ENCODE data around the genes MORF4L1 and TMED3.

GRCh38 chr15:78539596-78540170, 561 bp upstream of the PSMA4 start:
- PRO-cap = no peak
- RAMPAGE, long total RNA, 5 experiments = no peak in any of the 5 experiments
- RRBS = no CpG with 5 or more reads among the region's 17 CpGs

- PRO-cap = no peak
- RAMPAGE, long total RNA, 5 experiments = no peak in any of the 5 experiments
- RRBS = no CpG with 5 or more reads among the region's 4 CpGs
Measured at GRCh38 chr15:78541182-78541479, 887 bp downstream of the PSMA4 start.

DNA sequence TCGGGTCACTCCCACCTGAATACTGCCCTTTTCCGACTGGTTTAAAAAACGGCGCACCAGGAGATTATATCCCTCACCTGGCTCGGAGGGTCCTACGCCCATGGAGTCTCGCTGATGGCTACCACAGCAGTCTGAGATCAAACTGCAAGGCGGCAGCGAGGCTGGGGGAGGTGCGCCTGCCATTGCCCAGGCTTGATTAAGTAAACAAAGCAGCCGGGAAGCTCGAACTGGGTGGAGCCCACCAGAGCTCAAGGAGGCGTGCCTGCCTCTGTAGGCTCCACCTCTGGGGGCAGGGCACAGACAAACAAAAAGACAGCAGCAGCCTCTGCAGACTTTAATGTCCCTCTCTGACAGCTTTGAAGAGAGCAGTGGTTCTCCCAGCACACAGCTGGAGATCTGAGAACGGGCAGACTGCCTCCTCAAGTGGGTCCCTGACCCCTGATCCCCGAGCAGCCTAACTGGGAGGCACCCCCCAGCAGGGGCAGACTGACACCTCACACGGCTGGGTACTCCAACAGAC, 79.2 kb upstream of the CHRNB4 start:
- PRO-cap = no peak
- RAMPAGE, long total RNA, 5 experiments = no peak in any of the 5 experiments
- RRBS = no CpG with 5 or more reads among the region's 16 CpGs

DNA sequence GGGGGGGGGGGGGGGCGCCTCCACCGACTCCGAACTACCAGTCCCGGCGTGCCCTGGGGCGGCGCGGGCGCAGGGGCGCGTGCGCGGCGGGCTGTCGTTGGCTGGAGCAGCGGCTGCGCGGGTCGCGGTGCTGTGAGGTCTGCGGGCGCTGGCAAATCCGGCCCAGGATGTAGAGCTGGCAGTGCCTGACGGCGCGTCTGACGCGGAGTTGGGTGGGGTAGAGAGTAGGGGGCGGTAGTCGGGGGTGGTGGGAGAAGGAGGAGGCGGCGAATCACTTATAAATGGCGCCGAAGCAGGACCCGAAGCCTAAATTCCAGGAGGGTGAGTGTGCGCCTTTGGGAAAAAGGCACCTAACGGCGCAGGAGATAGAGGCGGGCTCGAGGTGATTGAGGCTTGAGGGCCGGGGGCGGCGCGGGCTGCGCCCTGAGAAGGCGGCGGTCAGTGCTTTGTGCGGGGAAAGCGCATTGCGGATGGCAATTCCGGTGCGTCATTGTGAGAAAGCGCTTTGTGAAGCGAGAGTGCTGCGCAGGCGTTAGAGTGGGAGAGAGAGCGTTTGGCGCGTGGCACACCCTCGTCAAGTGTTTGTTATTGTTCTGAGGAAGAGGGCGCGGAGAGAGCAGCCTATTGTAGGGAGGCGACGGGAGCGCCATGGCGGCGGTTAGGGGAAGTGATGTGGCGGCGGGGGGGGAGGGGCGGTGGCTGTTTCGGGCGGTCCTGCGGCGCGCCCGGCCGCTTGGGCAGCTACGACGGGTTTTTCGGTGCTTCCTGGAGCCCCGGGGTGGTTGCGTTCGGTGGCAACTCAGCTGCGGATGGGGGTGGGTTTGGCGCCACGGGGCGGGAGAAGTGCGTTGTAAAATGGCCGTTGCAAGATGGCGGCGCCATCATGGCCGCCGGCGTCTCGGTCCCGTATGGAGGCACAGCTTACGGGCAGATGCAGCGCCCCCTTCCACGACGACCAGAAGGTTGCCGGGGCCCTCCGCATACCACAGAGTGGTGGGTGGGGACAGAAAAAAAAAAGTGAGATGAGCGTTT, at the start of gene MORF4L1:
MORF4L1 (plus strand) TSS at position 154 of the 1,032 bp plus-strand sequence.
- PRO-cap = bidirectional peak, plus-strand start at position 80 of the sequence, minus-strand start at position 141 of the sequence; bidirectional peak, plus-strand start at position 588 of the sequence, minus-strand start at position 492 of the sequence; bidirectional peak, plus-strand start at position 890 of the sequence, minus-strand start at position 756 of the sequence; bidirectional peak, plus-strand start at position 958 of the sequence, minus-strand start at position 957 of the sequence
- RAMPAGE, long total RNA, 5 experiments = start-site peak on the plus strand in 5 of 5 experiments, centred at positions 232 to 264 of the sequence, 55 to 3,739 reads per replicate
- RRBS = 1% methylated on average over 48 of the region's 103 CpGs

DNA sequence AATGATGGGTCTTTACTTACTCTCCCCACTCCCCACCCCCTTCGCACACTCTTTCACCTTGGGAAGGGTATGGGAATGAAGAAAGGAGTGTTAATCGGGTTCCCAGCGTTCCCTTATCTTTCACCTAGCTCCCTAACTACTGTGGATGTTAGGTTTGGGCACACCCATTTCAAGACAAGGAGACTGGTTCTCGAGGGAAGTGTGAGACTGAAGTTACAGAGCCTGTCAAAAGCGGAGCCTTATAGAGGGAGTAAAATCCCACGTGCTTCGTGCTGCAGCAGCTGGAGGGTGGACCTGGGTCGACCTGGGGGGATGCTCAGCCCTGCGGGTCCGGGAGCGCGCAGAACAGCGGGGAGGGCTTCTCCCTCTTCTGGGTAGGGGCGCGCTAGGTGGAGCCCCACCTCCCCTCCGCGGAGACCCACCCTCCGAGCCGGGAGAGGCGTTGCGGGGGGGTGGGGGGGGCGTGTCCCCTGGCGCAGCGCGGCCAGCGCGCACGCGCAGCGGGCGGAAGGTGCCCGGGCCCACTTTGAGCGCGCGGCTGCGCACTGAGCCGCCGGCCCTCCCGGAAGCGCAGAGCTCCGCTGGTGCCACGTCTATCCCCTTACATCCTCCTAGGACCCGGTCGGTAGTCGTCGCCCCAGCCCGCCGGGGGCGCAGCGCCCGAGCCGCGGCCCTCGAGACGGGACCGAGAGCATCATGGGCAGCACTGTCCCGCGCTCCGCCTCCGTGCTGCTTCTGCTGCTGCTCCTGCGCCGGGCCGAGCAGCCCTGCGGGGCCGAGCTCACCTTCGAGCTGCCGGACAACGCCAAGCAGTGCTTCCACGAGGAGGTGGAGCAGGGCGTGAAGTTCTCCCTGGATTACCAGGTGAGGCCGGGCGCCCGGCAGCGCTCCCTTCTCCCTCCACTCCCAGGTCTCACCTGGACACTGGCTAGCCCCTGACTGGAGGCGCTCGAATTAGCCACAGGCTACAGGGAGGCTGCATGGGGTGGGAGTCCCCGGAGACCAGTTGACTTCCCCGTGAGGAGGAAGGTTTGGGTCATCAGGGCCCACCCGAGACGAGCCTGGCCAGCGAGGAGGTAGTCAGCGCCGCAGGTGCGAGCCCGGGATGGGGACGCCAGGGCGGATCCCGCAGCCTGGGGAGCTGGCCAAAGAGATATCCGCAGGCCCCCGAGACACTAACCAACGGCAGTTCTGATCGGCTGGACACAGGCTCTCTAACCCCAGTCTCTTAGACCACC, at the start of gene TMED3:
TMED3 (plus strand) TSS at position 559 of the 1,238 bp plus-strand sequence.
- PRO-cap = unidirectional peak, plus-strand start at position 573 of the sequence
- RAMPAGE, long total RNA, 5 experiments = start-site peak on the plus strand in 4 of 5 experiments, centred at positions 584 to 677 of the sequence, 23 to 310 reads per replicate
- RRBS = 2% methylated on average over 56 of the region's 92 CpGs

DNA sequence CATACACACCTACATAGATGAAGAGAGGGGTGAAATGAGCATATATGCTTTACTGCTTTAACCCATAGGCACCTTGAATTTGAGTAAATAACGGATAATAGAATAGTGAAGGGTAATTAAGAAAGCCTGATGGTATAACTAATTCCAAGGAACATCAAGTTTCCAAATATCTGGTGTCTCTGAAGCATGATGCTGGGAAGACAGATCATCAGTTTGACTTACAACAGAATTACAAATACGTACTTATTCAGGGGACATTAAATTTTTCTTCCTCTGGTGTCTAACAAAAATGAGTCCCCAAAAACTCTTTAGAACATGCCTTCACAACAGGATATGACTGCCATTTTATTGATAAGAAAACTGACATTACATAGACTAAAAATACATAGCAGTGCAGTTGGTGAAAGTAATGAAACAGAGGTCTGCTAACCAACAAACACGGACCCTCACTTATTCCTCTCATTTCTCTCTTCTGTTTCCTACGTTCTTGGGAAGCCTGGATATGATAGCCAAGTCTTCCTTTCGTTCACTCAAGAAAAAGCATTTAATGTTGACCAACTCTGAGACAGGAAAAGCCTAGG, 1.0 kb downstream of the MTHFS start:
- PRO-cap = no peak
- RAMPAGE, long total RNA, 5 experiments = no peak in any of the 5 experiments
- RRBS = no CpG with 5 or more reads among the region's 5 CpGs

GRCh38 chr15:79918809-79920202, 22.5 kb upstream of the MTHFS start:
- PRO-cap = no peak
- RAMPAGE, long total RNA, 5 experiments = start-site peak on the minus strand in 1 of 5 experiments, at chr15:79919265-79919660 at its widest, 8 reads per replicate
- RRBS = 88% methylated on average over 3 of the region's 39 CpGs

DNA sequence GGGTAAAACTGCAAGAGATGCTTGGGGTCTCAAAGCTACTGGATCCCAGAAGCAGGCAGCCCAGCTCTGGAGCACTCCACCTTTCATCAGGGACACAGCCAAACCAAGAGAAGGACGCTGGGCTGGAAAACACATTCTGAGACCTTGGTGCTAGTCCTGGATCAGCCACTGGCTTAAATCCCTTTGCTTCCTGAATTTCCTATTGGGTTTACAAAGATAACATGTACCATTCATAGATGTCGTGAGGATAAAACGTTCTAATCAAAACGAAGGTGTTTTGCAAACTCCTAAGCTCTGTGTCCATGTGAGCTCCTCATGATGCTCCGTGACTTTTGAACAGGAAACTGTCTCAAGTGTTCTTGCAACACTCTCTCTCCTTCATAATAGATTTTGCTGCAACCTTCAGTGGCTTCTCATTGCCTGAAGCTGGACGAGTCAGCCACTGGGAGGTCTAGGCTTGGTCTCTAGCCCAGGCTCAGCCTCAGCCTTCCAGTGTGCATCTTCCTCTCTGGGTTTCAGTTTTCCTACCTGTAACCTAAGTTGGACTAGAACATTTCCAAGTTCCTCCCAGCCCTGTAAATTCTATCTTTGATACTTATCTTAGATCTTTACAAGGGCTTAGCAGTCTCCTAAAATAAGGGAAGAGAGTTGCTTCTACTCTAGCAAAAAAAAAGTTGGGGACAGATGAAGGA, 18.6 kb upstream of the BCL2A1 start:
- PRO-cap = unidirectional peak, plus-strand start at position 416 of the sequence
- RAMPAGE, long total RNA, 5 experiments = no peak in any of the 5 experiments
- RRBS = no CpG with 5 or more reads among the region's 6 CpGs

- PRO-cap = no peak
- RAMPAGE, long total RNA, 5 experiments = no peak in any of the 5 experiments
Measured at GRCh38 chr15:80082553-80082894, 23.0 kb downstream of the ZFAND6 start.

DNA sequence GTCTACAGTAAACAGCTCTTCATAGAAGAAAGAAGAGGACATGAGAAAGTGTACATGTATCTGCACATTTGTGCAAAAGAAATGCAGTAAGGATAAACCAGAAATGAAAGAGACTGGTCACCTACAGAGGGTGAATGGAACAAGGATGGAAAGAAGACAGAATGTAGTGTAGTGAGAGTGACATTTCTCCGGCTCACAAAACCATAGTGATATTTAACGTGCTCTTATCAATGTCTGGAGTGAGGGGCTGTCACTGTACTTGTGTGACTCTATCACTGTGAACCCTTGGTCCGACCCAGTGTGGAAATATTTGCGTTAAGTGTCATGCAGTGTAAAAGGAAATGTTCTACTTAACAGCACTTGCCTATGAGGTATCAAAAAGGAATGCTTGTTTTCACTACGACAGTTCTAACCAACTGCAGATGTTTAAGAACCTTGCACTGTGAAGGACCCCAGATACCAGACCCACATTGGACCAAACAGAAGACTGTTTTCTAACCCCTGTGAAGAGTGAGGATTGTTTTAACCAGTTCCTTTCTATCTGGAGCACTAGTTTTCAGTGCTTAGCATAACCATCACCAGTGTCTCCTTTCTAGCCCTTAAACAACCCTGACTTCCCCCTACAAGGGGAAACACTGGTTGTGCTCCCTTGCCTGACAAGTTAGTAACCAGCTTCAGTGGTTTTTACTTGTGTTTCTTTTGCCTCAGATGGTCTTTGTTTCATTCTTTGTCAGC, 144.8 kb upstream of the ABHD17C start:
- PRO-cap = no peak
- RAMPAGE, long total RNA, 5 experiments = no peak in any of the 5 experiments
- RRBS = no CpG with 5 or more reads among the region's 5 CpGs

DNA sequence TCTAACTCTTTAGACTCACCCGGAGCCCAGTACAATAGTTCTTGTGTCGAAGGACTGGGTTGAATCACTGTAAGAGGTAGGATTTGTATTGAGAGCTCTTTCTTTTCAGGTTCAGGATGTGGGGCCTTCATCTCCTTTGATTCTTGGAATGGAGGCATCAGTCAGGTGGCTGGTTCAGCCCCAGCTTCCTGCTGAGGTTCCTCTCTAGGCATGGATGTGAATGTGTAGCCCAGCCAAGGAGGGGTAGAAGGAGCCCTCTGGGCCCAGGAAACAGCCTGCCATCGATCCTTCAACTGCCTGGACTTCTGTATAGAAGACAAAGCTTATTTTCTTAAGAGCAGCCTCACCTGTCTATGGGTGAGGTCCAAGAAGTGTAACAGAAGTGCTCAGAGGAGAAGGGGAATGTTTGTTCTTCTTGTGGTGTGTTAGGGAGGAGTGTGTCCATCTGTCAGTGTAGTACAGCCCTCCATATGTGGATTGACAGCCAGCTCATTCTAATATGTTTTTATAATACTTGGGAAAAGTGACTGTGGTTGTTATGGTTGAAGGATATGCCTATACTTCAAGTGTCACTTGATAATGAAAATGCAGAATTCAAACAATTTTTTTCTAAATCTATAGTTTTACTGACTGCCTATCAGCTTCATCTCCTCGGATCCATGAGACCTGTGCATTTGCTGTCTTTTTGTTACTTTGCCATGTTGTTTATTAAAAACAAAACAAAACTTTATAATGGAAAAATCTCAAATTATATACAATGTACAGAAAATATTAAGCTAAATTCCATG, 17.3 kb downstream of the ABHD17C start:
- PRO-cap = no peak
- RAMPAGE, long total RNA, 5 experiments = no peak in any of the 5 experiments
- RRBS = no CpG with 5 or more reads among the region's 4 CpGs

DNA sequence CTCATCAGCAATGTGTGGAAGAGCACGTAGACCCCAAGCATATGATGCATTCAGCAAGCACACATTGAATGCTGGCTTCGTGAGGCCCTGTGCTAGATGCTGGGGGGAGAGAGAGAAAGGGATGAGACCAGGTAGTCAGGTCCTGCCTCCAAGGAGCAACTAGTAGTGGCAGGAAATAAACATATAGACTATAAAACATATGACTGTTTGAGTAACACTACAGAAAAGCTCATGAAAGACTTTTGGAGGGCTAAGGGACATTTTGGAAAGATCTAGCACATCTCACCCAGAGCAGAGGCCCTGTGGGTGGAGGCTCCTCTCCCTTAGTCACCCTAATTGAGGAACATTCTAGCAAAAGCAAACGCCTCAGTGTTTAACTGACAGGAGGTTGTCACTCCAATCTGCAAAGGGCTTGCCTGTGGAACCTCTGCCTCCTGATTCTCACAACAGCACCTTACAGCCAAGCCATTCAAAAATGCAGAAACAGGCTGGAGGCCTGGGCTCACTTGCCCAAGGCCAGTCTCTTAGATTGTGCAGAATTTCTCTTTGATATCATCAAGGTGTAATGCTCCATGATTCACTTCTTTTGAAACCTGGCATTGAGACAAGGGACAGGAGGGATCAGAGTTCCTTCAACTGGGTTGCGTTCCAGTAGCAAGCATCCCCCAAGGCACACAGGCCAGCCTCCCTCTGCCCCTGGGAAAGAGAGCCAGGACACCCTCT, 26.1 kb downstream of the STARD5 start:
- PRO-cap = bidirectional peak, plus-strand start at position 406 of the sequence, minus-strand start at position 334 of the sequence
- RAMPAGE, long total RNA, 5 experiments = no peak in any of the 5 experiments
- RRBS = no CpG with 5 or more reads among the region's 4 CpGs

- PRO-cap = no peak
- RAMPAGE, long total RNA, 5 experiments = no peak in any of the 5 experiments
- RRBS = no CpG with 5 or more reads among the region's 3 CpGs
Measured at GRCh38 chr15:81299231-81299467, 24.8 kb downstream of the STARD5 start.

DNA sequence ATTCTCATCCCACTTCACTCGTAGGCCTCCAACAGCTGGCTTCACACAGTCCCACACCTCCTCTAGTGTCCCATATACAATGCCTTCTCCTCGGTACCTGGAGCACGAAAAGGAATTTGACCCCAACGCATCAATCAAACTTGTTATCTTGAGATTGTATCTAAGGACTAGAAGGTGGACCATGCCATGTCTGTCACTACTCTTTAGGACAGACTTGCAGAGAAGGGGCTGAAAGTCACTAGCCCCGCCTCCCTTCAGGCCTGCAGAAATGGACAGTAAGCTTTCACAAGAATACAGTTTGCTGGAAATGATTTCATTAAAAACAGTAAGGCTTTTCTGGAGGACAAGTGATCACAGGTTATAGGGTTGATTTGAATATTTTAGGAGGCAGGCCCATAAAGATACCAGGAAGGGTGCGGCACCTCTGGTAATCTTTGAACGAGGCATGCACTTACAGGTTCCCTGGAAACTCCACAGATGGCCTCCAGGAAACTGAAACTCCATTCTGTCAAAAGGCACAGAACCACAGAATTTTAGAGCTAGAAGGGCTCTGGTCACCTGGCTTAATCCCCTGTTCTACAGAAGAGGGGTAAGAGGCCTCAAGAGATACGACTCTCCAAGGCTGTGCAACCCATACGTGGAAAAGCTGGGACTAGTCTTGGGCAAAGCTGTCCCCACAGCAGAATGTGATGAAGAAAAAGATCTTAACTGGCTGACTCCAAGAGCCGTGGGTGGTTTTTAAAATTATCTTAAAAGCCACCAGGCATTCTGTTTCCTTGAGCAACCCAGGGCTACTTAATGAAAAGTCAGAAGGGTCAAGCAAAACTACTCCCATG, 1.3 kb downstream of the STARD5 start:
- PRO-cap = no peak
- RAMPAGE, long total RNA, 5 experiments = start-site peak on the minus strand in 1 of 5 experiments, centred at position 287 of the sequence, 18 reads per replicate
- RRBS = no CpG with 5 or more reads among the region's 10 CpGs

GRCh38 chr15:82022129-82022554, 23.7 kb downstream of the MEX3B start:
- PRO-cap = no peak
- RAMPAGE, long total RNA, 5 experiments = no peak in any of the 5 experiments
- RRBS = no CpG with 5 or more reads among the region's 1 CpG

DNA sequence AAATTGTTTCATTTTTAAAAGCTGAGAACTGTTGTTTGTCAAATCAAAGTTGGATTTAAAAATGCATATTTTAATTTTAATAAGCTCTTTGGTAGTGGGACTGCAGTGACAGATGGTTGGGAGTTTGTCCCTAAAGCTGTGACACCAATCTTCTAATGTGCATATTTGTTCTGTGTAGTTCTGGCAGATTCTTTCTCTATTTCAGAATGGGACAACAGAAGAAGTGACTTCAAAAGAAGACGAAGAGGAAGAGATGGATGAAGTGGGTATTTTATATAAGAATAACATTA, 29.2 kb upstream of the GOLGA6L9 start:
- PRO-cap = no peak
- RAMPAGE, long total RNA, 5 experiments = start-site peak on the plus strand in 3 of 5 experiments, centred at positions 184 to 202 of the sequence, 10 to 103 reads per replicate
- RRBS = no CpG with 5 or more reads among the region's 1 CpG

DNA sequence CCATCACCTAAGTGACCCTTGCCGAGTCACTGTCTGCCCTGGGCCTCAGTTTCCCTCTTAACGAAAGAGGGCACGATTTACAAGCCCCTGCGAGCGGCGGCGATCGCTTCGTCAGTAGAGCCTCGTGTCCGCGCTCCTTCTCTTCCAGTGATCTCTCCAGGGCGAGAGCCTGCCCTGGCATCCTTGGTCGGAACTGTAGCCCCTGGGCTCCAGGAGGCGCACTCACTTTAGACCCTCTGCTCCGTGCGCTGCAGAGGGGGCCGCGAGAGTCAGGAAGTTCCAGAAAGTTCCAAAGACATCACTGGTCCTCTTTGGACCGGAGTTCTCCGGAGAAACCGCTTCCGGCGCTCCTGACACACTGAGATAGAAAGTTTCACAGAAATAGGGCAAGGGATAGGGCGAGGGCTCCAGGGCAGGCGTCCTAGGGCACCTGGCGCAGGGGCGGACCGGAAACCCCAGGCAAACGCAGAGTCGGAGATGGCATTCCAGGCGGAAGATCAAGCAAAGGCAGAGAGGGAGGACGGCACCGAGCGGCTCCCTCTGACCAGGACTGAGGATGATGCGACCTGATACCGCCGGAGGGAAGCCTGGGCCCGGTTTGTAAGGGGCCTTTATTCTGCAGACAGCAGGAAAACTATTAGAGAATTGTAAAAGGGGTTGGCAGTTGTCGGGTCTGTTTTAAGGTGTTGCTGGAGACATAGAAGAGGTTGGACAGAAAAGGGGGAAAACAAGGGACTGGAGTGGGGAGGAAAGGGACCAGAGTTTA, 1.2 kb upstream of the CPEB1 start:
- PRO-cap = no peak
- RAMPAGE, long total RNA, 5 experiments = no peak in any of the 5 experiments
- RRBS = 30% methylated on average over 8 of the region's 40 CpGs

DNA sequence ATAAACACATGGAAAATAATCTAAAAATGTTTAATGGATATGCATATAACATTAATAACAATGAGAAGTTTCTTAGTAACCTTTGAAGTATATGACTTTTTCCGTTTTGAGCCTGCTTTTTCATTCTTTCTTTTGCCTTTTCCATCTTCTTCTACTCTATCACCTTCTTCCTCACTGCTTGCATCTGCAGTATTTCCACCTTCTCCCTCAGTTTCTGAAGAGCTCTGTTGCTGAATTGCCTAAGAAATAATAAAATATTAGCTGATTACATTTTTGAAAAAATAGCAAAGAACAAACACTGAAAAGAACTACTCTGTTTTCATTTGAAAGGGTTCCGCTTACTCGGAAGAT, 49.9 kb downstream of the TM6SF1 start:
- PRO-cap = no peak
- RAMPAGE, long total RNA, 5 experiments = start-site peak on the minus strand in 1 of 5 experiments, centred at position 136 of the sequence, 15 reads per replicate
- RRBS = no CpG with 5 or more reads among the region's 3 CpGs

DNA sequence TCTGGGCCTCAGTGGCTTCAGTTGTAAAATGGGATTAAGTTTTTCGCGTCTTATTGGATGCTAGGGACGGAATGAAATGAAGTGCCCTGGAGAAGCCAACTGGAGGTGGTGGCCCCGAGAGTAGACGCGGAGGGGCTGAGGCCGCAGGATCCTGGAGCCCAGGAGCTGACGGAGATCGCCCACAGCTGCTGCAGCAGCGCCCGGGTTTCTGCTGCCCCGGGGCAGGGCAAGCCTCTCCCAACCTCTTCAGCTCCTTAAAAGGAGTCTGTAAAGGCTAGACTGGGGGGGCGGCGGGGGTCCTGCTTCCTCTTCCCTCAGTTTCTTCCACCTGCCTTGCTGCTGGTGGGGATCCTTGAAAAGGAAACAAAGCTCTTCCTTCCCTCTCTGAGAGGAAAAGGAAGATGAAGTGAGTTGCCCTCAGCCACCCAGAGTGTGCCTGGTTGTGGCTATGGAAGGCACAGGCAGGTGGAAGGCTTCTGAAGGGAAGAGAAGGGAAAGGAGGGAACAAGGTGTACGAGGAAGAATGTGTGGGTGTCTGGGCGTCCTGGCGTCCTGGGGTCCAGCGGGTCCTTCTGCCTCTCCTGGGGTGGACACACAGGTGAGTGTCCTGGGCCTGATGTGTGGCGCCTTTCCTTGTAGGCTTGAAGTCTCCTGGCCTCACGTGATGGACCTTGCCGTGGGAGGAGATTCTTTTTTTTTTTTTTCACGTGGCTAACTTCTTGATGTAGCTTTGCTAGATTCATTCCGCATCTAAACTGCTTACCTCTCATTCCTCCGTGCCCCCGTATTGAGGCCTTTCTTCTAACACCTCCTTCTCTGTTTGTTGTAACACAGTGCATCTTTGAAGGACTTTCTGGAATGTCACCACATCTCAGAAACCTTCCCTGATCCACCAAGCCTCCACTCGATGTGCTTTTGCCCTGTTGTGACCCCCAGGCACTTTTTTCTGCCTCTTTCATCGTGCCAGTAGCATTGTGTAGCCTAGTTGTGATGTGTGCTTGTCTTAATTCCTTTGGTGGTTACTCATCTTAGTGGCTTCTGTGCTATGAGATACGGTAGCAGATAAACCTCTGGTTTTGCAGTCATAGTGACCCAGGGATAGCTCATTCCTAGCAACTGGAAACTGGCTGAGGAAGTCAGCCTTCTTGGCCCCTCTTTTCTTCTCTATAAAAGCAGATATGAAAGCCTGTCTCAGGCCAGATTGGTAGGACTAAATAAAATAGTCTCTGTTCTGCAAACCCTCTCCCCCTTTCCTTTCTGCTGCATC, 1.3 kb upstream of the BNC1 start:
- PRO-cap = no peak
- RAMPAGE, long total RNA, 5 experiments = no peak in any of the 5 experiments
- RRBS = no CpG with 5 or more reads among the region's 28 CpGs

DNA sequence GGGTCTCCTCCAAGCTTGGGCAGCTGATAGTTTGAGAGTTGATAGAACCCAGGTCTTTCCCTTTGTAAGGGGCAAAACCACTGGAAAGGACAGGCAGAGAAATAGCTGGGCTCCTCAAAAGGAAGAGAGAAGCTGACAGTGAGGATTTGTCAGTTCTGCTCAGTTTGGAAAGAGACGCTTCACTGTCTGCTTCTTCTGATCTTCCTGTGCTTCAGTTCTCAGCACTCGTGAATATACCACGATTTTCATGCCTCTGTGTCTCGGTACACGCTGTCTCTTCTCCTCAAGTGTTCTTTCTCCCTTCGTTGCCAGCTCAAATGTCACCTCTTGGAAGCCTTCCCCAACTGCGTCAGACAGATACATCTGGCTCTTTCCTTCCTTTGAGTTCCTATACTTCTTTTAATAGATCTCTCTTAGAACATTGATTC, 90.7 kb upstream of the GOLGA6L4 start:
- PRO-cap = no peak
- RAMPAGE, long total RNA, 5 experiments = no peak in any of the 5 experiments
- RRBS = no CpG with 5 or more reads among the region's 7 CpGs